LNCaP clone FGC (cell line): ENCODE measurements around the gene RAX2.

DNA sequence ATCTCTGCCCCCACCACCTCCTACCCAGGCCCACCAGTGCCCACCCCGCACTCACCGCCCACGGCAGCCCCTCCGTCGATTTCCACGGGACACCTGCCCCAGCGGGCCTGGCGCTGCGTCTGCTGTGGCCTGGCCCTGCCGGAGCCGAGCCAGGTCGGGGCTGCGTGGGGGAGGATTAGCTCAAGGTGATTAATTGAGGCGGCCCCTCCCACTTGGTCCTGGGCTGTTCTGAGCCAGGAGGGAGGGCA is at the start of gene RAX2:
TSS of gene RAX2 (minus strand) at position 121 of the 248 bp plus-strand sequence.
- RRBS, 2 experiments, result no CpG with 5 or more reads among the region's 14 CpGs

DNA sequence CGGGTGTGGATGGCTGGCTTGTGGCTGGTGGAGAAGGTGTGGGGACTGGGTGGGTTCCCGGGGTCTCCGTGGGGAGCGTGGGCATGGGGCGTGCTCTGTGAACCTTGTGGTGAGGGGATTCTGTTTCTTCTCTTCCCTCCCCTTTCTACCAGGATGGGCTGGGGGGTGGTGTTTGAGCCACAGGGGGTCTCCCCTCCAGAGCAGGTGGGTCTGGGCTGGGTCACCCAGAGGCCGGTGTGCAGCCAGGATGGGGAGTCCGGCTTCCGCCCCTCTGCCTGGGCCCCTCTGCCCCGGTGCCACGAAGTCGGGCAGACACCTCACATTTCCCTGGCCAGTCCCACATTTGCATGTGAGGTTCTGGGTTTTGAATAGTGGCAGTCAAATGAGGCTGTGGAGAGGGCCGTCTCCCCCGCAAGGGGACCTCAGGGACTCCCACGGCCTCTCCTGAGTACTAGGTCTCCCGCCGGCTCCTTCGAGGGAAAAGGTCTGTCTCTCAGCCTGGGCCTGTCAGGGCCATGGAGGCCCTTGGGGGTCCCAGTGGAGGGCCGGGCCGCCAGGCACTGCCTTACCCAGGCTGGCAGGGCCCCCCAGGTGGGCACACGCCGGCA is 24.1 kb upstream of the MATK start:
- RRBS, 2 experiments, result 49 to 58% methylated on average over 8 of the region's 21 CpGs

GRCh38 chr19:4042296-4043153 is 24.2 kb downstream of the ZBTB7A start:
- RRBS, 2 experiments, result 9 to 16% methylated on average over 5 of the region's 22 CpGs

DNA sequence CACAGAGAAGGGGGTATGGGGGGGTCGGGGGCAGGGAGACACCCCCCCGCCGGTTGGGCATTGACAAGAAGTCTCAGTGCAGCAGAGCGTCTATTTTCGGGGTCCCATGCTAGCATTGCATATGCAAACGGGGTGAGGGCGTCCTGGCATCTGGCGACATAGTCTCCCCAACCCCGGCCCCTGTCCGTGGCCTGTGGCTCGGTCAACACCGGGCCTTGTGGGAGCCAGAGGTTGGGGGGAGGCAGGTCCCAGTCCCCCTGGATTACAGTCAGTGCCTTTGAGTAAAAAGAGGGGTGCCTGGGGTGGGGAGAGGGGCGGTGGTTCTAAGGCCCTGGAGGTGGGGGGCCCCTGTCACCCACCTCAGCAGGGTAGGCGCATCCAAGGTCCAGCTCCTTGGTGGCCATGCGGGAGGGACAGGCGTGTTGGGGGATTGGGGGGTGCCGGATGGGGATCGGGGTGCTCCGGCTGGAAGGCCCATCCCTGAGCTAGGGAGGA is 21.1 kb downstream of the ZBTB7A start:
- RRBS, 2 experiments, result no CpG with 5 or more reads among the region's 19 CpGs

DNA sequence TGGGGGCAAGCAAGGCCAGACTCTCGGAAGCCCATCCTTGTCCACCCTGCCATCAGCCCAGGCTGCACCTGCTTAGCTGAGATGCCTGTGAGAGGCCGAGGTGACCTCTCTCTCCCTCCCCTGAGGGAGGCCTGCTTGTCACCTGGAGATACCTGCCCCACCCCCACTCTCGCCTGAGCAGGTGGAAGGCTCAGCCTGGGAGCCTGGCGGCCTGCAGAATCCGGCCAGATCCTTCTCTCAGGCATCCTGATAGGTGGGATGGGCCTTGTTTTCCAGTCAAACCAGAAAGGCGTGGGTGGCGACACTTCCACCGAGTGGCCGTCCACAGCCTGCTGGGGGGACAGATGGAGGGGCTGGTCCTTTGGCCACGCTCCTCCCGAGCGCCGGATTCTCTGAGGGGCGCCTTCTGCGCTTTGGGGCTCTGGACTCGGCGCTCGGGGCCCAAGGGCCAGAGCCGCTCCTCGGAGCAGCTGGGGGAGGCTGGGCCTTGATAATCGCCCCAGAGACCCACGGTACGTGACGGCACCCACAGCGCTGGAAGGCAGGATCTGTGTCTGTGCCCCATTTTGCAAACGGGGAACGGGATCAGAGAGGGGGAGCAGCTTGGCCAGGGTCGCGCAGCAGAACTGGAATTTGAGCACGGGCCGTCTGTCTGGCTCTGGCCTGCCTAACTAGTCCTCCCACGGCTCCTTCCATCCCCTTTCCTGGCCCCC is 4.6 kb downstream of the ZBTB7A start:
- RRBS, 2 experiments, result no CpG with 5 or more reads among the region's 32 CpGs

- RRBS, 2 experiments, result 84 to 91% methylated on average over 5 to 6 of the region's 34 CpGs
Observed at GRCh38 chr19:4090266-4090764, 23.6 kb upstream of the ZBTB7A start.

GRCh38 chr19:4110320-4110968 is 13.5 kb downstream of the MAP2K2 start:
- RRBS, 2 experiments, result no CpG with 5 or more reads among the region's 27 CpGs

- RRBS, 2 experiments, result no CpG with 5 or more reads among the region's 6 CpGs
Observed at GRCh38 chr19:4140383-4140714, 13.1 kb upstream of the CREB3L3 start.

DNA sequence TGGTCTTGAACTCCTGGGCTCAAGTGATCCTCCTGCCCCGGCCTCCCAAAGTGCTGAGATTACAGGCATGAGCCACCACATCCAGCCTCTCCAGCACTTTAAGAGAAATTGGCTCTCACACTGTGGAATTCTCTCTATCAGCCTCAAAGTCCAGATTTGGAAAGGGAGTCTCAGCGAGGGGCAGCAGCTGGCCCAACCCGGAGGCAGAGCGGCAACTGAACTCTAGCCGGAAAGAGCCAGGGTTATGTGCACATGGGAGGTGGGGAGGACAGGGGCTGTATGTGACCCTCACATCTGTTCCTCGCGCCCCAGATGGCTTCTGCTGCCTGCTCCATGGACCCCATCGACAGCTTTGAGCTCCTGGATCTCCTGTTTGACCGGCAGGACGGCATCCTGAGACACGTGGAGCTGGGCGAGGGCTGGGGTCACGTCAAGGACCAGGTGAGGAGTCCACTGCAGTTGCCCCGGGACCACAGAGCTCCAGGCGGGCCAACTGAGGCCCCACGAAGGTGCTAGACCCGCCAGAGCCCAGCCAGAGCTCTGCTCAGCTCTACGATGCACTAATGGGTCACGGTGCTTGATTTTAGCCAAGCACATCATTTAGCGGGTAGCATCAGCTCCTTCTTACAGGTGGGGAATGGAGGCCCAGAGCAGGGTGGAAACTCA is 1.3 kb downstream of the CREB3L3 start:
- RRBS, 2 experiments, result 2 to 4% methylated on average over 4 of the region's 20 CpGs

DNA sequence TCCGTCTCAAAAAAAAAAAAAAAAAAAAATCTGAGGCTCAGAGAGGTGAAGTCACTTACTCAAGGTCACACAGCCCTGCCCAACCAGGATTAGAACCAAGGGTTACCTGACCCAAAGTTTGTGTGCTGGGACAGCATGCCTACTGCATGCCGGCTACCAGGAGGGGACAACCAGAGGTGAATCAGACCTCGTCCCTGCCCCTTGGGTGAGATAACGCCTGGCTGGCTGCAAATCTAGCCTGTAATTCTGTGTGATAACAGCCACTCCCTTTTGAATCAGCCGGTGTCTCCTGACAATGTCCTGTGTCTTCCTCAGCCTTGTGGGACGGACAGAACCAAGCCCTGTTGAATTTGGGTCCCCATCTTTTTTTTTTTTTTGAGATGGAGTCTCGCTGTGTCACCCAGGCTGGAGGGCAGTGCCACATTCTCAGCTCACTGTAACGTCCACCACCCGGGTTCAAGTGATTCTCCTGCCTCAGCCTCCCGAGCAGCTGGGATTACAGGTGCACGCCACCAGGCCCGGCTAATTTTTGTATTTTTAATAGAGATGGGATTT is 5.4 kb downstream of the CREB3L3 start:
- RRBS, 2 experiments, result no CpG with 5 or more reads among the region's 12 CpGs

DNA sequence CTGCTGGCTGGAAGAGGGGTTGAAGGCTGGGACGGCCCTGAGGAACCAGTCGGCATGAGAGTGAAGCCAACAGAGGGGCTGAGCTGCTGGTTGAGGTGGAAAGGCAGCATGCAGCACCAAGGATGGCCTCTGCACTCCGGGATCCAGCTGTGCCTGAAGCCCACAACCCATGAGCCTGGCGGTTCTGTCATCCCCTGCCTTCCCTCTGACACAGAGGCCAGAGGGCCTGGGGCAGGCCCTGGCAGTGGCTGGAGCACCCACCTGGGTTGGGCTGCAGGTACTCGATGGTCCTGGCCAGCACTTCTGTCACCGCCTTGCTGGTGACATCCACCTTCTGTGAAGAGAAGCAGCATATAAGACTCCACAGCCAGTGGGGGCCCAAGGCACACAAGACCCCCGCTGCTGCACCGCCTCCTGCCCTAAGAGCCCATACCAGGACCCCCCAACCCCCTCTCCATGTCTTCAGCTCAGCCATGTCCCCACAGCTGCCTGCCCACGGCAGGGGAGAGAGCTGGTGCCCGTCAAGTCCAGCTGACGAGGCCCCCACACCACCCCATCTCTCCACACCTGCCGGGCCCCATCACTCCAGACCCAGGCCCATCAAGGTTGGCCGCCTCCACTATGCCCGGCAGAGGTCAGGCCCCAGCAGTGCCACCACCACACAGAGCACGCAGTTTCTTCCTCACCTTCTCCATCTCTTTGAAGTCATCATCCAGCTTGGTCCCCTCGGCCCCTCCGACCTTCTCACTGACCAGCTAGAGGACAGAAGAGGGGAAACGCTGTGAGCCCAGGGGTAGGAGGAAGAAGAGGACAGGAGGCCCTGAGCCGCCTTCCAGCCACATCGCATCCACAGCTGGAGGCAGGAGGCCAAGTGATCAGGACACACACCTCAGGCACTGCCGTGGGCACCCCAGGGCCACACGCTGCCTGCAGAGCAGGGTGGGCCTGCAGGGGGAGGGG is 23.2 kb downstream of the MPND start:
- RRBS, 2 experiments, result 92 to 95% methylated on average over 3 of the region's 22 CpGs

GRCh38 chr19:4371165-4371777 is 27.9 kb downstream of the MPND start:
- RRBS, 2 experiments, result no CpG with 5 or more reads among the region's 17 CpGs

DNA sequence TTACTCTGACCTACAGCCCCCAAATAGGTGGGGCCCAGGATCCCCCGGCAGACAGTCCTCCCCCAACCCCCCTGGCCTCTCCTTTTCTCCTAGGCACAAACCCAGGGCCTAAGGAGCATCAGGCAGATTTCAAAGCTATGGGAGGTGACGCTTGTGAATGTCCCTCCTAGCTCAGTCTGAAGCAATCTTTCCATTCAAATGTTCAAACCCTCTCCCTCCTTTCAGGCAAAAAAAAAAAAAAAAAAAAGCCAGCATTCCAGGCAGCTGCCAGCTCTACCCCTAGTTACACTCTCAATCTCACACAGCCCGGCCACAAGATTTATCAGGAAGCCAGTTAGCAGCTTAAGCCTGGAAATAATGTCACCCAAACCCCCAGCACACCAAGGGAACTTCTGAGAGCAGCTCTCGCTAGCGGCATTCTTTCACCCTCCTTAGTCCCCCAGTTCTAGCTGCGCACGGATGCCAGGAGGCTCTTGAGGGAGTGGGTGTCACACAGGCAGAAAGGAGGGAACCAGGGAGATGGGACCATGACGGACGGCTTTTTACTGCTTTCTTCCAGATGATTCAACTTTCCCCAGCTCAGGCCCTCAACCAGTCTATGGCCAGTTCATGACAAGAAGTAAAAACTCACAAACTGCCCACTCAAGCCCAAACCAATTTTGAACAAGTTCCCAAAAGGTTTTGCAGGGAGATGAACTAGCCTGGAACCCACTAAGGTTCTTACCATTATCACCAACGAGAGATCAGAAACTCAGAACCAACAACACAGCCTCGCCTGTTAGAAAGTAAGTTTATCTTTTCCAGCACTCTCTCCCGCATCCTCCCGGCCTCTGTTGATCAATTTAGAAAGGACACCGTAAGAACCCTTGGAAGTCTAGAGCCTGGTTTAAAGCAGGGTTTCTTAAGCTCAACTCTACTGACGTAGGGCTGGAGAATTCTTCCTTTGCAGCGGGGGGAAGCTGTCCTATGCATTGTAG is 6.2 kb downstream of the SH3GL1 start:
- RRBS, 2 experiments, result no CpG with 5 or more reads among the region's 16 CpGs

- RRBS, 2 experiments, result no CpG with 5 or more reads among the region's 9 CpGs
Observed at GRCh38 chr19:4397172-4397610, 3.2 kb downstream of the SH3GL1 start.

DNA sequence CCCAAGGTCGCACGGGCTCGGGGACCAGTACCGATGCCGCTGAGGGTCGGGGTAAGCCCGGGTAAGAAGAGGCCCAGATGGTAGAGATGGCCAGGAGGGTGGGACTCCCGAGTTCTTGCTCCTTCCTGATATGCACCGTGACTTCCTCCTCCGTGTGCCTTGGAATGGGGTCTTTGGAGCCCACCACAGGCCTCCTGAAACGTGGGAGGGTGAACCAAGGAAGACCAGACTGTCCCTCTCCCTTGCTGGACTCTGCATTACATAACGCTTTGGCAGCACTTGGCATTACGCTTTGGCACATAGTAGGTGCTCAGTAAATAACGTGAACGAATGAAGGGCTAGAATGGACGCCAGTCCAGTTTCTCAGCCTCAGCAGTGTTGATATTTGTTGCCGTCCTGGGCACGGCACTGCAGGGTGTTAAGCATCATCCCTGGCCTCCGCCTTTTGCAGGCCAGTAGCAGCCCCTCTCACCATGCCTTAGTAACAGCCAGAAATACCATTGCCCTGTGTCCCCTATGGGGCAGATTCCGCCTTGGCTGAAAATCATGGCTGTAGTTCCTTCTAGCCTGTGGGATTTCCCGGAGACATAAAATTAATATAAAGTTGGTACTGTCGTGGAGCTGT is 876 bp downstream of the CHAF1A start:
- RRBS, 2 experiments, result no CpG with 5 or more reads among the region's 22 CpGs

DNA sequence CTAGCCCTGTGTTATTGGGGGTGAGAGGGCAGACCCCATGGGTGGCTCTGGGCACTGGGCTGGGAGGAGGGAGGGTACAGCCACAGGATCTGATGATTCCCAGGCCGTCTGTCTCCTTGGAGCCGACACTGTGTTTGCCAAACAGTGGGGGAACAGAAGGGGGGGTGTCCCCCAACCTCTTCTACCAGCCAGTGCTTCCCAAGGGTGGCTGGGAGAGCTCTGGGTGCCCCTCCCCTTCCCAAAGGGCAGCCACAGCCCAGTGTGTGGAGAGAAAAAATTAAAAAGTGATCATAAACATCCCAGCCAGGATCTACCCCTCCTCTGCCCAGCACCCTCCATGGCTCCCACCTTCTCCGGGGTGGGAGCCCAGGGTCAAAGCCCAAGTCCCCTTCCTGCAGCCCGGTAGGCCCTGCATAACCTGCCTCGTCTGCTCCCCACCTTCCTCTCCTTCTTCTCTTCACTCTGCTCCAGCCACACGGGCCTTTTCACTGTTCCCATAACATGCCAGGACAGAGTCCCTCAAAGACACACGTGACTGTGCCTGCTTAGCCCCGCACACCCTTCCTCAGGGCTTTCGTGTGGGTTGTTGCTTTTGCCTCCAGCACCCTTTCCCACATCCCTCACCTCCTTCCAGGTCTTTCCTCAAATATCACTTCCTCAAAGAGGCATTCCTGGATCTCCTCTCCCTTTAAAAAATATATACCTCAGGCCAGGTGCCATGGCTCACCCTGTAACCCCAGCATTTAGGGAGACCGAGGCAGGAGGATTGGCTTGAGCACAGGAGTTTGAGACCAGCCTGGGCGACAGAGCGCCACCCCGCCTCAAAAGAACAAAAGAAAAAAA is 1.5 kb upstream of the PLIN4 start:
- RRBS, 2 experiments, result 38 to 41% methylated on average over 2 of the region's 13 CpGs

DNA sequence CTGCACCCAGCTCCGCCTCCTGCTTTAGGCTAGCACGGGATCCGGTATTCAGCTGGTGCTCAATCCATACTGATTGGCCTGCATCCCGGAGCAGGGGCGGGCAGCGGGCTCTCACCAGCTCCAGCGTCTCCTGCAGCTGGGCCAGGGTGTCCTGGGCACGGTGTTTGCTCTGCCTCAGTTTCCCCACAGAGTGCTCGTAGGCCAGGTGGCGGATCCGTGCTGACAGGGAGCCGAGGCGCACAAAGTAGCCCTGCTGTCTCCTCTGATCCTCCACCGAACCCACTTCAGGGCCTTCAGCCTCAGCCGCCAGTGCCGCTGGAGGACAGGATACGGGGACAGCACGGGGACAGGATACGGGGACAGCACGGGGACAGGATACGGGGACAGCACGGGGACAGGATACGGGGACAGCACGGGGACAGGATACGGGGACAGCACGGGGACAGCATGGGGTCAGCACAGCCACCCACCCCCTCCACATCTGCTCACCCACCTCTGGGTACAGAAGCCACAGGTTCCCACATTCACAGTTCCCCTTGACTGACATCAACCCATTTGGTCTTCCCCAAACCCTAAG is 7.3 kb upstream of the PLIN4 start:
- RRBS, 2 experiments, result 40 to 43% methylated on average over 4 of the region's 26 CpGs

DNA sequence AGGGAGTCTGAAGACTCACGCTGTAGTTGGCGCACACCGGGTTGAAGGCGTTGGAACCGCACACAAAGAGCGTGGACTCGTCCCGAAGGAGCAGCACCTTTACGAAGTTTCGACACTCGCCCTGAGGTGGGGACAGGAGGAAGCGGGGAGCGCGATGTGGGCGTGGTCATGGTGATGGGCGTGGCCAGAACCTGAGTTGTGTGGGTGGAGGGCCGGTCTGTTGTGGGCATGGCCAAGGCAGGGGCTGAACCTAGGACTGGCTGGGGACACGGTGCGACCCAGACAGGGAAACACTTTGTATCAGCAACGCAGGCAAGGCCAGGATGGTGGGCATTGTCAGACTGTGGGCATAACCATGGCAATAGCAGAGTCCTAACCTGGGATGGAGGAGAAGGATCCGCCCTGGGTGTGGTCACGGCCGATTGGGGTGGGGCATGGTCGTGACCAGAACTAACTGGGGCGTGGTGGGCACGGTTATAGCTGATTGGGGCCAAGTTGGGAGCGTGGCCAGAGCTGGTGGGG is 3.5 kb downstream of the SEMA6B start:
- RRBS, 2 experiments, result no CpG with 5 or more reads among the region's 27 CpGs

DNA sequence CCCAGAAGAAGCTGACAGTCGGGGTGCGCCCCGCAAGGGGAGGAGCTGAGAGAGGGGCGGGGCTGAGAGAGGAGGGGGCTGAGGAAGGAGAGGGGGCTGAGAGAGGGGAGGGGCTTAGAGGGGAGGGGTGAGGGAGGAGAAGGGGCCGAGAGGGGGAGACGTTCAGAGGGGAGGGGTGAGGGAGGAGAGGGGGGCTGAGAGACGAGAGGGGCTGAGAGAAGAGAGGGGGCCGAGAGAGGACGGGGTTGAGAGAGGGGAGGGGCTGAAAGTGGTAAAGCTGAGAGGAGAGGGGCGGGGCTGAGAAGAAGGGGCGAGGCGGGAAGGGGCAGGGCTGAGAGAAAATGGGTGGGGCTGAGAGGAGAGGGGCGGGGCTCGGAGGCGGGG is 38.3 kb upstream of the SEMA6B start:
- RRBS, 2 experiments, result no CpG with 5 or more reads among the region's 15 CpGs

DNA sequence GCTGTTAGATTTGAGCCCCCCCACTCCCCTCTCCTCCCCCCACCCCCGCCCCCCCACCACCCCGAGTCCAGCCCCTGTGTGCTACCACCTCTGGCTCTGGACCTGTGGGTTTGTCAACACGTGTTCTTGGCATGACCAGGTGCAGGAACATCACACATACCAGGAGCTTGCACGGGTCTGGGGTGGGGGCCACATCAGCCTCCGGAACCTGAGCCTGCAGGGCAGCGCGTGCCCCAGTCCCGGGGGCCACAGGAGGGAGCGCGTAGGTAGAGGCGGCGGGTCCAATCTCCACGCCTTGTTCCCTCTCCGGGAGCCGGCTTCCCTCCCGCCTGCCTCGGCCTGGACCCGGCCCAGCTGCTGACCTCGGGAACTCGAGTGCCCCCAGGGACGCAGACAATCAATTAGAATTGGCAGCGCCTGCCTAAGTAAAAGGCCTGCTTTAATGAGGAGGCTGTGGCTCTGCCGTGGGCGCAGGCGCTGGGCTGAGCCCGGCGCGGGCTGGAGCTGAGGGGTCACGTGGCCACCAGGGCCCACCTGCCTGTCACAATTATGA is 32.4 kb upstream of the TNFAIP8L1 start:
- RRBS, 2 experiments, result 62 to 70% methylated on average over 10 of the region's 29 CpGs